Skin of body (tissue), 2 donors: ENCODE measurements around a stretch of chr5.

DNA sequence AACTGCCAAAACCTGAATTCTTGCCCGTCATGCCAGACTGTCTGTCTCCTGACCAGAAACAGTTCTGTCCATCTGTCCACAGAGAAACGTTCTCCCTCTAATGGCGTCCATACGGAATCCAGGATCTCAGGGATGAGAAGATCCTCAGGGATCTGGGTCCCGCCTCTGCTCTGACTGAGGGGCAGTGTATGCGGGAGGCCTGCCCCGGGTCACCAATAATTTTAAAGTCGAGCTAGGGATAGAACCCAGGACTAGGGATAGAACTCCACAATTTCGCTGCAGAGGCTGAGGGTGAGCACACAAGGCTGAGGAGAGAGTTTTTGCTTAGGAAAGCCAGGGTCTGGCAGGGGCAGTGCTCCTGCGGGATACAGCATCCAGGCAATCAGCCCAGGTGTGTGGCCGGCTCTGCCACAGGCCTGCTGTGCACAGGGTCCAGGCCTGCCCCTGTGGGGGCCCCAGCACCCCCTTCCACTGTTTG is 8.9 kb downstream of the PDGFRB start:
- RAMPAGE, long total RNA = no peak

GRCh38 chr5:150158428-150158973 is 2.9 kb upstream of the PDGFRB start:
- RAMPAGE, long total RNA = no peak

DNA sequence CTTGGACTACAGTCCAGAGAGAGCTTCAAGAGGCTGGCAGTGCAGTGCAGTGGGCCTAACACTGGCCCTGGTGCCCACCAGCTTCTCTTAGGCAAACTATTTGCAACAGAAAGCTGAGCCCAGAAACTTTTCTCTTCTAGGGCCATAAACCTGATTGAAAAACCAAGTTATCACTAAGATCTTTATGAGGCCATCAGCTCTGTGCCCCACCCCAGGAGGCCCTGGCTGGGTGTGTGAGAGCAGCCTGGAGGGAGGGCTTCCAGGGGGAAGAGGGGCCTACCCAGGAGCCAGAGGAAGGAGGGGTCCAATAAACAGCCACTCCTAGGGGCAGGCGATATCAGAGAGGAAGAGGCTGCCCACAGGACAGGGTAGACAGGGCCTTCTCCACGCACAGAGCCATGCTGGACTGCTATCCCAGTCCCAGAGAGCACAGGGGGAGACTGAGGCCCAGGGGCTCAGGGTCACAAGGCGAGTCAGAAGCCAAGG is 4.5 kb upstream of the CDX1 start:
- RAMPAGE, long total RNA = no peak

GRCh38 chr5:150173671-150174148 is 7.1 kb downstream of the CDX1 start:
- RAMPAGE, long total RNA = no peak

DNA sequence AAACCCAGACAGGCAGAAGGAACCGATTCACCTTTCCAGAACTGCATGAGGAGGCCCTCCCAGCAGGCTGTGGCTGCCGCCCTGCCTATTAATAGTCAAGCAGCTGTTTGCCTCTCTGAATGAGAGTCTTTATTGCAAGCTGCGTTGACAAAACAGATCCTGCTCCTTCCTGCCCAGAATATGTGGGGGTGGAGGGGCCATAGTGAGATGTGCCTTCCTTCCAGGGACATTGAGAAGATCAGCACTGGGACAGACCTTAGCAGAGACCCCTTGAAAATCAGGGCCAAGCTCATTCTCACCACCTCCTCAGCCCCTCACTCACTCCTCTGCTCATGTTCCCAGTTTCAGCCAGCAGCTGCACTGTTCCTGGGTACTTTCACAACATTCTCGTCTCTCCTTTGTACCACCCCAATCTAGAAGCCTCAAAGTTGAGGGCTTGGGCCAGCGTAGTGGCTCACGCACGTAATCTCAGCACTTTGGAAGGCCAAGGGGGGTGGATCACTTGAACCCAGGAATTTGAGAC is 18.2 kb upstream of the TCOF1 start:
- RAMPAGE, long total RNA = no peak

DNA sequence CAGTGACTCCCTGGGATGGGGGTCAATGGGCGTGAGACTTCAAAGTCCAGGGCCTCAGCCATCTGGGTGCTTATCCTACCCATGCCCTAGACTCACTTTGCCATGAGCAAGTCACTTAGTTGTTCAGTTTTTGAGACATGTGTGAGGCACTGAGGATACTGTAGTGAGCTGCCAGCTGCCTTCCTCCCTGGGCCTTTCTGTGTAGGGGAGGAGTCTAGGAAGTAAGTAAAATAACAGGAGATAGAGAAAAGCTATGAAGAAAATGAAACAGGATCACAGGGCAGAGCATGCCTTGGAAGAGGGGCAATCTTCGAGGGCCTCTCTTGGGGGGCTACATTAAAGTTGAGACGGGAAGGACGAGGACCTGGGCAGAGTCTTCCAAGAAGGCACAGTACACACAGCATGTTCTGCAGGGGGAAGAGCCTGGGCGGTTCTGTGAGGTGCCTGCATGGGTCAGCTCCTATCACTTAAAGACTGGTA is 5.9 kb downstream of the TCOF1 start:
- RAMPAGE, long total RNA = no peak

DNA sequence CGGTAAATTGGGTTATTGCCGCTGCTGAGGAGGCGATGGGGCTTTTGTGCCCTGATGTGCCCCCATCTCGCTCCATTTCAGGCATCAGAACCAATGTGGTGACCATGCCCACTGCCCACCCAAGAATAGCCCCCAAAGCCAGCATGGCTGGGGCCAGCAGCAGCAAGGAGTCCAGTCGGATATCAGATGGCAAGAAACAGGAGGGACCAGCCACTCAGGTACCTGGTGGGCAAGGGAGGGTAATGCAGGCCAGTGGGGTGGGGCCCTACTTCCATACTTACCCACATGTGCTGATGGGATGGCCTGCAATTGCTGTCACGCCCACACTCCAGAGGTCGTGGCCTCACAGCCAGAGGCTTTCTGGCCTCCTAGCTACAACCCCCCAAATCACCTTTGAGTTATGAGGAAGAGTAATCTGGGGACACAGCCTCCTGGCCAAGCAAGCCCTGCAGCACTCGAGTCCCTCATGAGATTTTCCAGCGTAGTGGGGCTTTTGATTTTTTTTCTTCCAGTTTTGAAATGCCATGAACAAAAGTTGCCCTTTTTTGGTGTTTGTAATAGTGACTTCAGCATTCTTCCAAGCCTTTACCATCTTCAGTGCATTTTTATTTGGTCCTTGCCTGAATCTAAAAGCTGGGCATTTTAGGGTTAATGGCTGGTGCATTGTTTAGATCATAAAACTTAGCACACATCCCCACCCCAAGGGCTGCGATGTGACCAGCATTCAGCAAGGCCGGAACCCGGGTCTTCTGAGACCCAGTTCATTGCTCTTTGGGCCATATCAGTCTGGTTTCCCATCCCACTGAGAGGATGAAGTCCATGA is 22.7 kb downstream of the CD74 start:
- RAMPAGE, long total RNA = no peak

- RAMPAGE, long total RNA = no peak
Measured at GRCh38 chr5:150392180-150392426, 20.6 kb downstream of the CD74 start.

DNA sequence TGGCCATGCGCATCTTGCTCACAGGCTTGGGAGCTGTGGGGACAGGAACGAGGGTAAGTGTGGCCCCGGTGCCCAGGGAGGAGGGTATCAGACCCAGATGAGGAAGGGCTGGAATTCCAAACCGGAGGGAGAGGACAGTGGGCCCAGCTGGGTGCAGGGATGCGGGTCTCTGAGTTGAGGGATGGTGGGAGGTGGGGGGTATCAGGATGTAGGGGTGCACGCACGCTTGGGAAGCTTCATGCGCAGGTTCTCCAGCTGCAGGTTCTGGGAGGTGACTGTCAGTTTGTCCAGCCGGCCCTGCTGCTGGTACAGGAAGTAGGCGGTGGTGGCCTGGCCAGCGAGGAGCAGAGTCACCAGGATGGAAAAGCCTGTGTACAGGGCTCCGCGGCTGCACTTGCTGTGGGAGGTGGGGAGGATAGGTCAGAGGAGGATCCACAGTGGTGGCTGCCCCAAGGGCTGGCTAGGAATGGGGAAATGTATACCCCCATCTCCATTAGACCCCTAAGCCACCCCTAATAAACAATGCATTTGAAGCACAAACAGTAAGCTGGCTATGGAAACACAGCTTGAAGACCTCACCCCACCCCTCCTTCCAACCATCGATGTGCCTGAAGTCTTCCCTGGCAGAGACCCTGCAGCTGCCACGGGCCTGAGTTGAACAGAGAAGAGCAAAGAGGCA is 5.6 kb downstream of the CD74 start:
- RAMPAGE, long total RNA = no peak

GRCh38 chr5:150410927-150411135 is 1.9 kb downstream of the CD74 start:
- RAMPAGE, long total RNA = no peak

DNA sequence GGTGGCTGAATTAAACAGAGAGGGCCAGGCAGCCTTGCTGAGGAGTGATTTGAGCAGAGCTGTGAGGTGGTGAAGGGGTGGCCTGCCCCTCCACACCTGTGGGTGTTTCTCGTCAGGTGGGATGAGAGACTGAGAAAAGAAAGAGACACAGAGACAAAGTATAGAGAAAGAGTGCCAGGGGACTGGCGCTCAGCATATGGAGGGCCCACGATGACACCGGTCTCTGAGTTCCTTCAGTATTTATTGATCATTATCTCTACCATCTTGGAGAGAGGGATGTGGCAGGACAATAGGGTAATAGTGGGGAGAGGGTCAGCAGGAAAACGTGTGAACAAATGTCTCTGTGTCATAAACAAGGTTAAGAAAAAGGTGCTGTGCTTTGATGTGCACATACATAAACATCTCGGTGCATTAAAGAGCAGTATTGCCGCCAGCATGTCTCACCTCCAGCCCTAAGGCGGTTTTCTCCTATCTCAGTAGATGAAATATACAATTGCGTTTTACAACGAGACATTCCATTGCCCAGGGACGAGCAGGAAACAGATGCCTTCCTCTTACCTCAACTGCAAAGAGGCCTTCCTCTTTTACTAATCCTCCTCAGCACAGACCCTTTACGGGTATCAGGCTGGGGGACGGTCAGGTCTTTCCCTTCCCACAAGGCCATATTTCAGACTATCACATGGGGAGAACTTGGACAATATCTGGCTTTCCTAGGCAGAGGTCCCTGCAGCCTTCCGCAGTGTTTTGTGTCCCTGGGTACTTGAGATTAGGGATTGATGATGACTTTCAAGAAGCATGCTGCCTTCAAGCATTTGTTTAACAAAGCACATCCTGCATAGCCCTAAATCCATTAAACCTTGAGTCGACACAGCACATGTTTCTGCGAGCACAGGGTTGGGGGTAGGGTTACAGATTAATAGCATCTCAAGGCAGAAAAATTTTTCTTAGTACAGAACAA is 4.4 kb upstream of the RPS14 start:
- RAMPAGE, long total RNA = no peak

- RAMPAGE, long total RNA = no peak
Measured at GRCh38 chr5:150460973-150461593, 11.5 kb upstream of the RPS14 start.

GRCh38 chr5:150476689-150477125 is 27.2 kb upstream of the RPS14 start:
- RAMPAGE, long total RNA = no peak

DNA sequence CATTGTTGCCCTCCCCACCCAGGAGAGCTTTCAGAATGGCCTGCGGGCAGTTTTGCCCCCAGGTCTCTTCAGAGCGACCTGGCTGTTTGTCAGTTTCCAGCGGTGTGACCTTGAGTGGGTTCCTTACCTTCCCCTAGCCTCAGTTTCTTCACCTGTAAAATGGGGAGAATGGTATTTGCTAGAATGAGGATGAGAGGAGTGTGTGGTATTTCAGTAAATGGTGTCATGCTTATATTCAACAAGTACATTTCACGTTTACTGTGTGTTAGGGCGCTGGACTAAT is 21.0 kb upstream of the NDST1 start:
- RAMPAGE, long total RNA = no peak

GRCh38 chr5:150501655-150502591 is 6.0 kb upstream of the NDST1 start:
- RAMPAGE, long total RNA = no peak

DNA sequence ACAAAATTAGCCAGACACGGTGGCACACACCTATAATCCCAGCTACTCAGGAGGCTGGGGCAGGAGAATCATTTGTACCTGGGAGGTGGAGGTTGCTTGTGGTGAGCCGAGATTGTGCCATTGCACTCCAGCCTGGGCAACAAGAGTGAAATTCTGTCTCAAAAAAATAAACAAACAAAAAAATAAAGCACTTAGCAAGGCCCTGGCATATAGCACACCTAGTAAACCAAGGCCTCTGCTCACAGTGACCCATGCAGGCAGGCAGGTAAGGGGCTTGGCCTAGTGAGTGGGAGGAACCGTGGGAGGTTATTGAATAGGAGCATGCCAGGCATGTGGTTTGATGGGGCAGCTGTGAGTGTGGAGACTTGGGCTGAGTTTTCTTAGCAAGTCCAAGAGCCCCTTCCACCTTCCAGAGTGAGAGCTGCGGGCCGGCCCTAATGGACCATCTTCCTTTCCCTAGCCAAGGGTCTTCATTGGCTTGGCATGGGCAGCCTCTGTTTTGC is 4.6 kb upstream of the NDST1 start:
- RAMPAGE, long total RNA = no peak

DNA sequence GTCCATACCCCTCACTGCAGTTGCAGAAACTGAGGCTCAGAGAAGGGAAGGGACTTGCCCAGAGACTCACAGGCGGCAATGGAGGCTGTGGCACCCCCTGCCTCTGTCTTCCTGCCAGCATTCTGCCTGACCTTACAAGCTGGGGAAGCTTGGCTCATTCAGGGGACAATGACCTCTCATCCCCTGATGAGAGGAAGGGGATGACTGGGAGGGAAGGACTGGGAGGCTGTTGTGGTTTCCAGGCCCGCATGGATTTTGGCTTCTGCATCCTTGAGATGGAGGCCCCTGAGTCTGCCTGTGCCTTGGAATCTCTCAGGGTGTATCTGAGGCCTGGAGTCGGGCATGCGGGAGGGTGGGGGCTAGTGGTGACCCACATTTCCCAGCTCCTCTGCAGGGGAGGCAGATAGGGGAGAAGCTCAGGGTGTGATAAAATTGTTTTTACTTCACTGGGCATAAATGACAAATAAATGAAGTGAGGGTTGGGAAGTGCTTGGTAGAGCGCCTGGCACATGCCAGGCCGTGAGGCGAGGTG is 1.0 kb downstream of the NDST1 start:
- RAMPAGE, long total RNA = no peak

- RAMPAGE, long total RNA = no peak
Measured at GRCh38 chr5:150511404-150512233, 3.7 kb downstream of the NDST1 start.

DNA sequence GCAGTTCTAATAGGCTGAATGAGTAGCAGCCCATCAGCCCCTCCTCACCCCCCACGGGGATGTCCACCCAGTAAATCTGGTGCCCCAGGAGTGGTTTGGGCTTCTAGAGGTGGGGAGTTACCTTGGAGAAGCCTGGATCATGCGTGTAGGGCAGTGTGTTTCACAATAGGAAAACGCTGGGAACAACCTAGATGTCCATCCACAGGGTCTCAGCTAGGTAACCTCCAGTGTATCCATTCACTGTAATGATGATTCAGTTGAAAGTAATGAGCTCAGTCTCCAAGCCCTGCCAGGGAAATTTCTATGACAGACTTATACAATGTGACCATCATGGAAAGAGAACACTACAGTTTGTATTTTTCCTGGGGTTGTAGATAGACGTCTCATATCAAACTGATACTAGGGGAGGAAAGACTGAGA is 51.8 kb downstream of the NDST1 start:
- RAMPAGE, long total RNA = no peak

DNA sequence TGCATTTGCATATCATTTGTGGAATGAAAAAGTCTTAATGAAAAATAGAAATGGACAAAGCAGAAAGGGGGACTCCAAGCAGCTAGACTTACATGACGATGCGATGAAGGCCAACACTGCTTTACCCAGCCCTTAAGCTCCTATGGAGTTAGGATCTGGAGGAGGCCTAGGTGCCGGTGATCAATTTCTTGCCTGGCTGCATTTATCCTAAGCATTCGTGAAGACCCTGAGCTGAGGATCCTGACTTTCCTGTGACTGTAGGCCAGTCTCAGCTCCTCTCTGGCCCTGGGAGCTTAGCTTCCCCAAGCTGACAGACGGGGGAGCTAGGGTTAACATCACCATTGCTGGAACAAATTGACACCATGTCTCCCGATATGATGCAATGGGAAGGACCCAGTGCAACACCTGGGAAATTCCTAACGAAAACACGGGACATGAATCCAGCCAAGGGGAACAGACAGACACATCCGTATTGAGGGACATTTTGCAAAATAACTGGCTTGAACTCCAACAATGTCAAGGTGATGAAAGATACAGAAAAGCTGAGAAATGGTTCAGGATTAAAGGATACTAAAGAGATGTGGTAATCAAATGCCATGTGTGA is 52.4 kb downstream of the NDST1 start:
- RAMPAGE, long total RNA = no peak